Melanocyte of skin (primary cell): ENCODE measurements around a stretch of chr20.

- CAGE, long polyA plus RNA, 2 experiments = no peak in any of the 2 experiments
These were observed 128.8 kb downstream of the RIN2 start for GRCh38 chr20:19886948-19887193.

GRCh38 chr20:19888771-19889899, 128.0 kb upstream of the NAA20 start:
- CAGE, long polyA plus RNA, 2 experiments = no peak in any of the 2 experiments

DNA sequence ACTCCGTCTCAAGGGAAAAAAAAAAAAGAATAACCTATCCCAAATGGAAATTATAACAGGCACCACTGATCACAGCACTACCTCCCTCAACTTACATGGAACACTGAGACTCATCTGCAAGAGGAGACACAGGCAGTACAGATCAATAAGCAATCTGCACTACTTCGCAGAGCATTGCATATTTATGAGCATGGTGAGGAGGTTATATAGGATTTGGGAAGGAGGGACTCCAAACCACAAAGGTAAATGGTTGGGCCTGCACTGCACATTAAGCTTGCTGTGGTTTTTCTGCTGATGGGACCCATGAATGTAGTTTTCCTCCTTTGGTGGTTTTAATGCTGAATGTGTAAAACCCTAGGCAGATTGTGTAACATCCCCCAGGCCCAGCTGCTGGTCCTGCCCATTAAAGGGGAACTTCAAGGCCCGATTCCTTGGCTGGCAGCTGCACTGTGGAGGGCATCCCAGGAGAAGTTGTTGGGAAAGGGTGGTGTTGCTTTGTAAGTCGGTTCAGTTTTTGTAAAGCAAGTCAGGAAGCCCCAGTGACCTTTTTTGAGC, 43.3 kb upstream of the NAA20 start:
- CAGE, long polyA plus RNA, 2 experiments = no peak in any of the 2 experiments

GRCh38 chr20:20368165-20369079, 518 bp downstream of the INSM1 start:
- CAGE, long polyA plus RNA, 2 experiments = no peak in any of the 2 experiments

DNA sequence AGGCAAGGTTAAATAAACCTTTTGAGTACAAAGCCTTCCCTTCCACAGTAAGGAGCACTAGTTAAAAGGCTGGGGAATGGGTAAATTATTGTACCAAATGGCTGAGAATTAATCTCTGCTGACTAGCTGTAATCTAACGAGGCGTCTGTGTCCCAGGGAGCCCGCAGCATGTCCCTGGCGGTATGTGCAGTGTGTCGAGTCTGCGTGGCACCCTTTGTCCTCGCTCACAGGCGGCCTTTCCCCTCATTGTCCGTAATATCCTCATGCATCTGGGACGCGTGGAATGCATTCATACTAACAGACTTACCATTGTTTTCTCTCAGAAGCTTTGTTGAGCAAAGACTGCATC, 124.5 kb downstream of the INSM1 start:
- CAGE, long polyA plus RNA, 2 experiments = no peak in any of the 2 experiments

GRCh38 chr20:20519527-20520393, 151.9 kb downstream of the INSM1 start:
- CAGE, long polyA plus RNA, 2 experiments = no peak in any of the 2 experiments

DNA sequence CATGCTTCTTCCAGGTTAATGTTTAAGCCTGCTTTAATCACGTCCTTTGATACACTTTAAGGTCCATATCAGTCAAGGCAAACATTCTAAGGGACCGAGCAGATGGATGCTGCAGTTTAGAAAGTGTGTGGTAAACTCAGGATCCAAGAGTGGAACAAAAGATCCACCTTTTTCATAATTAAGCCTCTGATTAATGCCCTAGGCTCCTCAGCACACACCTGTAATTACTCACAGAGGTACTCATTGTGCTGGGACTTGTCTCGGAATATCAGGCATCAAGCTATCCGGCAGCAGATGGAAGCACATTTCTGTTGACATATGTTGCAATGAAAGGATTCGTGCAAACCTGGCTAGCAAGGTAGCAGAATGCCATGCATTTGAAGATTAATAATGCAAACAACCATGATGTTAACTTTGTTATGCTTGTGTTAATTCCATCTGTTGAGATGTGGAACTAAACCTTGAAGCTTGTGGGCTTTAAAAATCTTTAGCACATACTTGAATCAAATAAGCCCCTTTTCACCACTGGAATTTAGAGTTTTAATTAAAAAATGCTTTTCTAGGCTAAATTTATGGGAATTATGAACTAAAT, 163.8 kb downstream of the RALGAPA2 start:
- CAGE, long polyA plus RNA, 2 experiments = no peak in any of the 2 experiments

DNA sequence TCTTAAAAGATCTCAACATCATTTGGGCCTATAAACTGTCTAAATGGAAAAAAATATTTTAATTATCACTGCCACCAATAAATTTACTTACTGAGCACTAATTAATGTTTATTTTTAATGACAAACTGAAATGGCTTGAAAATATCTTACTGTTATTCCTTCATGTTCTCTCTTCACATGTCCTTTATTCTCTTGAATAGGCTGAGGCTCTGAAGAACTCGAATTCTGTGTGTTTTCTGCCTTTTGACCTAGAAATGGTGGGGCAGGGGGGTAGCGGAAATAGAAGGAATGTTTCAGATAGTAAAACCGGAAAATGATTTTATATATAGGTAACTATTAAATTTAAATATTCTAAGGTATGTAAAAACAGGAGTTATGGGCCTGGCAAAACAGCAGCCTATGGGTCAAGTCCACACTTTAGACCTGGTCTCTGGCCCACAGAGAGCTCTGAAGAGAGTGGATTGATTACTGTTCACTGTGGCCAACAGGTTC, 123.3 kb downstream of the RALGAPA2 start:
- CAGE, long polyA plus RNA, 2 experiments = no peak in any of the 2 experiments

- CAGE, long polyA plus RNA, 2 experiments = no peak in any of the 2 experiments
These were observed 121.3 kb downstream of the RALGAPA2 start for GRCh38 chr20:20591094-20591626.

DNA sequence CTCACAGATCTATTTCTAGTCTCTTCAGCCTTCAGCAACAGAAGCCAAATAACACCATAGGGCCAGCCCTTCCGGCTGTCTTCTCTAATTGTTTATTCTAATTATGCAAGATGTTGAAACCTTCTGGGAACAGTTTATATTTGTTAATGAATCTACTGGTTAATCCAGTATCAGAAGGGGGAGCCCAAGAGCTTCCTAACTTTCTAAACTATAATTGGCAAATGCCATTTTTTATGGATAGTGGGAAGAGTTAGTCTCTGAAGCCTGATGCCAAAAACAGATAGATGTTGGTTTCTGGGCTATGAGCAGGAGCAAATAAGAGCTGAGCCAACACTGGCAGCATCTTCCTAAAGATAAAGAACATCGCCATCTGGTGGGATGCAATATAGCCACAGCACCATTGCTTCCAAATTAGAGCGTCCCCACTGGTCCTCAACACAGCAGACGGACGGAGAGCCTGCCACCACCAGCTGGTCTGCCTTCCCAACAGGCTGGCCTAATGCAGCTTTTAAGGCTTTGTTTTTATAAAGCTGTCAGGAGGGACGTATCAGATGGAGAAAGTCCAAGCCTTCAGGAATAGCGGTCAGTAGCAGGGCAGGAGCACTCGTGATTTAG, 118.9 kb downstream of the RALGAPA2 start:
- CAGE, long polyA plus RNA, 2 experiments = no peak in any of the 2 experiments

- CAGE, long polyA plus RNA, 2 experiments = no peak in any of the 2 experiments
These were observed 109.5 kb downstream of the RALGAPA2 start for GRCh38 chr20:20602878-20603373.

GRCh38 chr20:20606540-20607053, 105.8 kb downstream of the RALGAPA2 start:
- CAGE, long polyA plus RNA, 2 experiments = no peak in any of the 2 experiments

GRCh38 chr20:21191704-21192246, 65.9 kb downstream of the KIZ start:
- CAGE, long polyA plus RNA, 2 experiments = no peak in any of the 2 experiments

GRCh38 chr20:22411305-22412360, 172.7 kb downstream of the FOXA2 start:
- CAGE, long polyA plus RNA, 2 experiments = no peak in any of the 2 experiments

DNA sequence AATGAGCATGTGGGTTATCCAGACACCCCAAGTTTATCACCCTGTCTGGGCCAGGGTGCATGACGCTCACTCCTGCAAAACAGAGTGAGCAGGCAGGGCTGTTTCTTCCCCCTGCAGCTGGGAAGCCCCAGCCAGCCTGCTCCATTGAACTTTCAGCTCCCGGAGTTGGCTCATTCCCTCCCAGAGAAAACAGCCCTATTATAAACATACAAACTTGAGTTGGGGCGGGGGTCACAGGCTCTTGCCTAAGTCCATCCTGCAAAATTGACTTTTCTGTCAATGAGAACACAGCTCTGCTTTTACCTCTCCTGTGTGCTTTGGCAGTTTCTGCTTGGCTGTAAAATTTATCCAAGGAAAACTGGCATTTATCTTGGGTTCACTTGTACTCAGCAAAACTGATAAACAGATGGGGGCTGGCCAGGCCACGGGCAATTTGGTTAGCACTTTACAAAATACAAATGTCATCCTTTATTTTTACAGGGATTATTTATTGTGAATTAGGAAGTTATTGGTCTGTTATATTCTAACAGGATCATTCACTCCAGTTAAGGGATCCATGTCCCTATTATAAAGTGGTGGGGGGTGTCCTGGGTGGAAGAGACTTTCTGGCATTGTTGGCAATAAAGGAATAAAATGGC, 154.9 kb downstream of the FOXA2 start:
- CAGE, long polyA plus RNA, 2 experiments = no peak in any of the 2 experiments

- CAGE, long polyA plus RNA, 2 experiments = no peak in any of the 2 experiments
These were observed 72.3 kb downstream of the FOXA2 start for GRCh38 chr20:22511722-22512827.

GRCh38 chr20:22586961-22587653, 2.7 kb upstream of the FOXA2 start:
- CAGE, long polyA plus RNA, 2 experiments = no peak in any of the 2 experiments

GRCh38 chr20:22691614-22692129, 107.3 kb upstream of the FOXA2 start:
- CAGE, long polyA plus RNA, 2 experiments = no peak in any of the 2 experiments

- CAGE, long polyA plus RNA, 2 experiments = no peak in any of the 2 experiments
These were observed 2.0 kb downstream of the THBD start for GRCh38 chr20:23047074-23048234.

DNA sequence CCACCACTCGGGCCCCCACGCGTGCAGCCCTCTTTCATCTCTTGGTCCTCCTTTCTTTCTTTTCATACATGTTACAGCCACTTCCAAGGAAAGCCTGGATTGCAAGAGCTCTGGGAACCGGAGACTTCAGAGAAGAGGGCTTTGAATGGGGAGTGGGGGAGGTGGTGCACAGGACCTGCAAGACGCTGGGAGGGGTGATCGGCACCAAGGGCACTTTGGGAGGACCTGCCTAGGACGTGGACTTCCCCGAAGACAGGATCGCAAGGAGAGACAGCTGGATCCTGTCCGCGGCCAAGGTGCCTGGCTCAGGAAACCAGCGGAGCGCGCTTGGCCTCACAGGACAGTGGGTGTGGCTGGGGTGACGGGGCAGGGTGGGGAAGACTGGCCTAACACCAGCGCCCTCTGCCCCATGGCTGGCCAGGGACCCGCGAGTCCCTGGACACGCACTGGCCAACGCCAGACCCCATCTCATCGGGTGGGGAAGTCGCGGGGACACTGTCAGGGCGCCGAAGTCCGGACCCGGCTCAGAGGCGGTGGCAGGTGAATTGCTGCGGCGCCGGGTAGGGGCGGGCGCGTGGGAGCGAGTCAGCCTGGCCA, 567 bp upstream of the THBD start:
- CAGE, long polyA plus RNA, 2 experiments = no peak in any of the 2 experiments